Skeletal muscle satellite cell (primary cell): Measurements from ENCODE around the gene OR2J3.

GRCh38 chr6:28924201-28924322 lies 277 bp upstream of the TRIM27 start:
- CAGE, long polyA plus RNA: no peak

DNA sequence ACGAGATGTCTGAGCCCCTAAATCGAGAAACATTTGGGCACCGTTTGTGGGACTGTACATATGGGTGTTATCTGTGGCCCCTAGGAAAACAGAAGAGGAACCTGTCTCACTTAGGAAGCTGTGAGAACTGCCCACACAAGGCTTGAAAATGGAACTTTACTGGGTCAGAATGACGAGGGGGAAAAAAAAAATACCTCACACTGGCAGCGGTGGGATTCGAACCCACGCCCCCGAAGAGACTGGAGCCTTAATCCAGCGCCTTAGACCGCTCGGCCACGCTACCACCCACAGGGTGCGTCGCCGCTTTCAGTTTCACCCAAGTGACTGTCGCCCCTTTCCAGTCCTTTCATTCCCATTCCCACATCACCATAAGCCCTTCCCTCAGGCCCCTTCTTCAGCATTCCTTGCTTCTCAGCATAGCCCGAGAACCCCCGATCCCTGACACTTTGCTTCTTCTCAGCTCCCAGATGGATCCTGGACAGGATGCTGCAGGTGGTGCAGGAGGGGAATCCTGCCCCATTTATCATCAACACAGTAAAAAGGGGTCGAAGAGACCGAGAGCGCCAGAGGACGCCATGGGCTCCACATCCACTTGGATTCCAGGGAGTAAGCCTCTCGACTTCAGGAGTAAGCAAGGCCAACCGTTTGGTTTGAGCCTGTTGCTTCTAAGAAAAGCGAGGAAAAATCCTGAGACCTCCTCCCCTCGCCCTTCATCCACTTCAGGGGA lies 19.8 kb upstream of the TRIM27 start:
- CAGE, long polyA plus RNA: no peak

DNA sequence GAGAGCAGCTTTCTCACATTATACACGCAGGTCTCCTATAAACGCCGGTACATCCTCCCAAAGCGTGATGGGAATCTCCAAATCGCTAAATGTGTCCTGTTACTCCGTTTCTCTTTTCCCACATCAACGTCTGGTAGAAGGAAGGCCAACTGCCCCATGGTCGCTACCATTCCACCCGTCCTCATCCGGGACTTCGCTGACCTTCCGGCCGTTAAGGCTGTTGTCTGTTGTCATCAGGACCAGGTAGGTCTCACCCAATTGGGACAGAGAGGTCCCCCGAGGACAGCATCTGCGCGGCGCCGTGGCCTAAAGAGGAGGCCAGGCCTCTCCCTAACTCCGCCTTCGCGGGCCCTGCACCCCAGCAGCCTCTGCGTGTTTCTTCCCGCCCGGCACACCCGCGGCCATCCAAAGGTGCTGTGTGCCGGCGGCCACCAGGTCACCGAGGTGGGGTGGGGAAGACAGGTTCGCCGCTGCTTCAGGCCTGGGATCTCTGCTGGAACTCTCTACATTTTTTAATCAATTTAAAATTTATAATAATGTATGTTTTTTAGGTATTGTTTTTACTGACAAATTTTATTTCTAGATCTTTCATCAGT lies 9.1 kb downstream of the OR2W1 start:
- CAGE, long polyA plus RNA: no peak

- CAGE, long polyA plus RNA: no peak
These were observed at the start of gene OR2J3 for GRCh38 chr6:29107776-29108219. TSS of gene OR2J3 (plus strand) at chr6:29108058.

- CAGE, long polyA plus RNA: no peak
These were observed 3.8 kb downstream of the GABBR1 start for GRCh38 chr6:29629181-29629643.

DNA sequence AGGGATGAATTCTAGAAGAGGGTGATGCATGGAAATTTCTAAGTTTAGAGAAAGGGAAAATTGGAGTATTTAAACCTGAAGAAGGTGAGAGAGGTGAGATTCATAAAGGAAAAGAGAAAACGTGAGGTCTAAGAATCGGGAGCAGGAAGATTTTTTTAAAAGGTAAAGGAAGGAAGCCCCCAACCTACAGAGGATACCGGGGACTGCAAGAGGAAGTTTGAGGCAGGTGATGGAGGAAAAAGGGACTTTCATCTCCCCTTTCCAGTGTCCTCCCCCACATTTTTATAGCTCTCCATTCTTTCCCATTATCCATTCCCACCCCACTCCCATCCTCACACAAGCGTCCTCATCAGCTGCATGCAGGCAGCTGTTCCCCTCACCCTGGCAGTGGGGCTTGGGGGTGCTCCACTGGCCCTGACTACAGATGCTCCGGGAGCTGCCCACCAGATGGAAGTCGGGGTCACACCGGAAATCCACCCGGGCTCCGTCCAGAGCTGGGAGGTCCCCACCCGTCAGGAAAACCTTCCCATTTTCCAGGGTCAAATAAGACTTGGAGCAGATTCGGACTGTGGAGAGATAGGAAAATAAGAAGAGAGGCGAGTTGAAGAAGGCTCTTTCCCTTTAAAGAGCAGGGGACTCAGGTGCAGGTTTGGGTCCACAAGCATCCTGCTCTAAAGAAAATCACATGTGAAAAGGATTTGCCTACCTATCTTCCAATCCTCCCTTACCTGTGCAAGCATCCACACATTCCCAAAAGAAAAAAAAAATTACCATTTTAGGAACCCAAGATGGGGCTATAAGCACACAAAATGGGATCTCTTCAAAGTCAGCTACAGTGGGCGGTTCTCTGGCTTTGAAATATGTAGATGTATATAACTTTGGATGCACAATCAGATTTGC lies 2.7 kb downstream of the GABBR1 start:
- CAGE, long polyA plus RNA: no peak

GRCh38 chr6:29721391-29721841 lies 1.8 kb upstream of the HLA-F start:
- CAGE, long polyA plus RNA: no peak

DNA sequence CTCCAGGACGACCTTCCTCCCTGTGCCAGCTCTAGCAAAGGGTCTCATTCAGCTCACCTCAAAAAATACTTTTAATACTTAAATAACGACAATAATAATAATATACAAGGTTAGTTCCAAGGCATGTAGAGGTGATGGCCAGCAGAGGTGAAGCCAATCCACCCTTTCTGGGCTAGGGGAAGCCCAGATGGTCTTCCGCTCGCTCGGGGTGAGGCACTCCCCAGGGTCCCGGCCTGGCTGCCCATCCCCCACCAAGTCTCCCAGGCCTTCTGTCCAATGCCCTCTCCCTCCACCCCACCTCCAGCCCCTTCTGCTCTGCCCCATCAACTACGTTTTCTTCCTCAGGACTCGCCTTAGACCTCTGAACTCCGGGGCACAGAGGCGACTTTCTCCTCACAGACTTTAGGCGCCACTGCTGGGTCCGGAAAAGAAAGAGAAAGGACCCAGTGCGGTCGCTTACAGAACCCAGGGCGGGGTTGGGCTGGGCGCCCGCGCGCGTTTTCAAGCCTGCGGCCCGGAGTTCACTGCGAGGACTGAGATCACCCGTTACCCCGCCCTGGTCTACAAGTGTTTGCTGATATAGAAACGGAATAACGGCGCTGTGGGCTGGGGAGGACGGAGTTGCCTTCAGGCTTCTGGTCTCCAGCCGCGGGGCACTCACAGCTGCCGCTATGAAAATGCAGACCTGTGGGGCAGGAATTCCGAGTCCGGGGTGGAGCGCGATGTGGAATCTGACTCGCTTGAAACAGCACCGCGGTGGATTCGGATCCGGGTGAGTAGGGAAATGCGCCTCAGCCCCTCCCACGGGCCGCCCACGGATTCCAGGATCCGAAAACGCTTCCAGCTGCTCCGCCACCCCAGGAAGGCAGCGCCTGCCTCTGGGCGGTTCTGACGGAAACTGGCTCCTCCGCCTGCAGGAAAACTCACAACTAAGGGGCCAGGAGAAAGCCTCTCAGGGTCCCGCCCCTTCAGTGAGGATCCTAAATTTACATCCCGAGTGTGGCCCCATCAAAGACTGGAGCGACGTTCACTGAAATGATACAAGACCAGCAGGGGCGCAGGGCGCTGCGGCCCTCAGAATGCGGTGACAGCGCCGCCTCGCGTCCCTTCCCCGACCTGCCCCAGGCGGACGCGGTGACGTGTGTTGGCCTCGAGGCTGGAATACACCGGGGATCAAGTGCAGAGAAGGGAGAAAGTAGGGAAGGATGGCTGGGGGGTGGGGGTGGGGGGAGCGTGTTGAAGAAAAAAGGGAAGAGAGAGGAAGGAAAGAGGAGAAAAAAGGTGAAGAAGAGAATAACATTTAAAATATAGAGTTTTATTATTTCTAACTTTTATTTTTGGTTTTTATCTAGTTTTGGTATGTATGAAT lies 29.4 kb downstream of the HLA-F start:
- CAGE, long polyA plus RNA: no peak

- CAGE, long polyA plus RNA: no peak
These were observed 15.3 kb upstream of the HLA-A start for GRCh38 chr6:29927000-29927524.

GRCh38 chr6:29940973-29941452 lies 1.3 kb upstream of the HLA-A start:
- CAGE, long polyA plus RNA: no peak

- CAGE, long polyA plus RNA: no peak
These were observed 11.3 kb downstream of the TRIM31 start for GRCh38 chr6:30101665-30101948.

GRCh38 chr6:30195354-30196023 lies 17.7 kb downstream of the TRIM26 start:
- CAGE, long polyA plus RNA: no peak

GRCh38 chr6:30285910-30286544 lies 40.7 kb upstream of the TRIM39 start:
- CAGE, long polyA plus RNA: no peak

DNA sequence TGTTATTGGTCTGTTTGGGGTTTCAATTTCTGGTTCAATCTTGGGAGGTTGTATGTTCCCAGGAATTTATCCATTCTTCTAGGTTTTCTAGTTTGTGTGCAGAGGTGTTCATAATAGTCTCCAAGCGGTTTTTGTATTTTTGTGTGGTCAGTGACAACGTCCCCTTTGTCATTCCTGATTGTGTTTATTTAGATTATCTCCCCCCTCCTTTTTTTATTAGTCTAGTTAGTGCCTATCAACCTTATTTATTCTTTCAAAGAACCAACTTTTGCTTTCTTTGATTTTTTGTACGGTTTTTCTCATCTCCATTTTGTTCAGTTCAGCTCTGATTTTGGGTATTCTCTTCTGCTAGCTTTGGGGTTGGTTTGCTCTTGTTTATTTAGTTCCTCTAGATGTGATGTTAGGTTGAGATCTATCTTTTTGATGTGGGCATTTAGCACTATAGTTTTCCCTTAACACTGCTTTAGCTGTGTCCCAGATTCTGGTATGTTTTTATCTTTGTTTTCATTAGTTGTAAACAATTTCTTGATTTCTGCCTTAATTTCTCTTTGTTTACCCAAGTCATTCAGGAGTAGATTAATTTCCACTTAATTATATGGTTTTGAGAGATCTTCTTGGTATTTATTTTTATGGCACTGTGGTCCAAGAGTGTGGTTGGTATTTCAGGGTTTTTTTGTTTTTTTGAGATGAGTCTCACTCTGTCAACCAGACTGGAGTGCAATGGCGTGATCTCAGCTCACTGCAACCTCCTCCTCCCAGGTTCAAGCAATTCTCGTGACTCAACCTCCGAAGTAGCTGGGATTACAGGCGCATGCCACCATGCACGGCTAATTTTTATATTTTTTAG lies 26.2 kb upstream of the TRIM39 start:
- CAGE, long polyA plus RNA: no peak

- CAGE, long polyA plus RNA: no peak
These were observed 1.5 kb upstream of the TRIM39 start for GRCh38 chr6:30325279-30325642.

GRCh38 chr6:30329215-30329799 lies 2.6 kb downstream of the TRIM39 start:
- CAGE, long polyA plus RNA: no peak

- CAGE, long polyA plus RNA: no peak
These were observed 854 bp upstream of the RPP21 start for GRCh38 chr6:30344047-30344557.

GRCh38 chr6:30487651-30488083 lies 1.6 kb upstream of the HLA-E start:
- CAGE, long polyA plus RNA: no peak

- CAGE, long polyA plus RNA: no peak
These were observed 19.2 kb downstream of the HLA-E start for GRCh38 chr6:30508473-30508846.

GRCh38 chr6:30546428-30547564 lies 9.5 kb downstream of the GNL1 start:
- CAGE, long polyA plus RNA: no peak